ENCODE measurements around the genes OTOR and ZNF133.

DNA sequence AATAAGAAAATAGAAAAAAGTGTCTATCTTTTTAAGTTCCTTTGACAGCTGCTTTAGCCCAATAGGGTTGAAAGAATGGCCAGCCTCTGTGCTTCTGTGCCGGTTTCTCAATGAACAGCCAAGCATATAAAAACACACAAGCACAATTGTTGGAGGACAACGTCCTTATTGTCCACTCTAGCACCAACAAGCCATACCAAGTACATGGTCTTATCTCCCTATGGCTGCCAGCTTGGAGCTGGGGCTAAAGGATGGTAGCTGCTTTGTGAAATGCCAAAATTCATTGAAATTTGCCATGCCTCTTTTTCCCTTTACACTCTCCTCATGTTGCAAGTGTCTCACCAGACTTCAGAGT lies 50.0 kb upstream of the FLRT3 start:
- RRBS: no CpG with 5 or more reads among the region's 2 CpGs

DNA sequence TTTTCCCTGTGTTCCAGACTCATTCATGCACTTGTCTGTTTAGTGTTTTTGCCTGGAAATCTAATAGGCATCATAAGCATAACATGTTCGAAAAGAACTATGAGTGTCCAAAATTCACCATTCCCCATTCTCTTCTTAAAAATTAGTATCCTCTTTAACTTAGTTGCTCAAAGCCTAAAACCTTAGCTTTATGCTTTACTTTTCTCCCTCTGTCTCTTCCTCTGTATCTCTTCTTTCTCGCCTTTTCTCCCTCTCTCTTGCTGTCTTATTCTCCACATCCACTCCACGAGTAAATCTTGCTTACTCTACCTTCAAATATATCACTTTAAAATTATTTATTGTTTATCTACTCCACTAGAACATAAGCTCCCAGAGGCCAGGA lies 743.2 kb upstream of the FLRT3 start:
- RRBS: no CpG with 5 or more reads among the region's 3 CpGs

- RRBS: no CpG with 5 or more reads among the region's 3 CpGs
Observed at GRCh38 chr20:15196546-15197215, 859.3 kb upstream of the FLRT3 start.

GRCh38 chr20:16339789-16340365 lies 233.4 kb downstream of the KIF16B start:
- RRBS: no CpG with 5 or more reads among the region's 1 CpG

GRCh38 chr20:16379206-16380013 lies 193.8 kb downstream of the KIF16B start:
- RRBS: no CpG with 5 or more reads among the region's 21 CpGs

GRCh38 chr20:16587154-16587485 lies 13.9 kb upstream of the KIF16B start:
- RRBS: no CpG with 5 or more reads among the region's 2 CpGs

DNA sequence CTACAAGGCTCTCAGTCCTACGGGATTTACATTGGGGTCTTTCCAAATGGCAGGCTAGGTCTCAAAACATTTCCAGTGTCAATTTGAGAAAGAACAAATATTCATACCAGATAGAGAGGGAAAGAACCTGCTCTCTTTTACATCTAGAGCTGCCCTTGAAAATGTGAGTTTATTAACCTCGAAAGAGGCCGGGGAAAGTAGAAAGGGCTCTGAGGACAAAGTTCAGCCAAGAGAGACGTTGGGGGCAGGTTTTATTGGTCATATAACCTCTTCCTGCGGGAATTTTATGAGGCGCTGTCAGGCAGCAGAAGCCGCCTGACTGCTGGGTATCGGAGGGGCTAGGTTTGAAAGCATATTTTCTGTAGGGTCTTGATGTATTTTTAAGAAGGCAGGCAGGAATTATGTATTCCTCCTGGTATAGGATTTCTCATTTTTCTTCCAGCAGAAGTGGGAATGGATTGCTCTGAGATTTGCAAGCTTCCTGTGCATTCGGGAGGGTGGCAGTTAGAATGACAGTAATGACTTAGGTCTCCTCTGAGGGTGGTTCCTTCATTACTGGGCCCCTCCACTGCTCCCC lies 34.4 kb upstream of the KIF16B start:
- RRBS: no CpG with 5 or more reads among the region's 9 CpGs

DNA sequence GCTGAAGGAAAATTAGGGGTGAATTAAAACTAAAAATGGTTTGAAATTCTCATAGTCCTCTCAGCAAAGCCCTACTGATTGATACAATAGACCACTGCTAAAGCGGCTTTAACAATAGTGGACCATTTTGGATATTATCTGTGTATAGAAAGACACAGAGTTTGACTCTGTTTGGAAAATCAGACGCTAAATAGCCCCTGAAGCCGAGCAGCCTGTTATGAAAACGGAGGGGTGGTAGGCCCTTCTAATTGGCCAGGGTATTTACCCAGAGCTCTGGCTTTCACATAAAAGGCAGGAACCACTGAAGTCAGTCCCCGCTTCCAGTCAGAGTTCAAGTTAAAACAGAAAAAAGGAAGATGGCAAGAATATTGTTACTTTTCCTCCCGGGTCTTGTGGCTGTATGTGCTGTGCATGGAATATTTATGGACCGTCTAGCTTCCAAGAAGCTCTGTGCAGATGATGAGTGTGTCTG lies at the start of gene OTOR:
Gene OTOR (plus strand): TSS at position 313 of the 472 bp plus-strand sequence.
- RRBS: no CpG with 5 or more reads among the region's 7 CpGs

DNA sequence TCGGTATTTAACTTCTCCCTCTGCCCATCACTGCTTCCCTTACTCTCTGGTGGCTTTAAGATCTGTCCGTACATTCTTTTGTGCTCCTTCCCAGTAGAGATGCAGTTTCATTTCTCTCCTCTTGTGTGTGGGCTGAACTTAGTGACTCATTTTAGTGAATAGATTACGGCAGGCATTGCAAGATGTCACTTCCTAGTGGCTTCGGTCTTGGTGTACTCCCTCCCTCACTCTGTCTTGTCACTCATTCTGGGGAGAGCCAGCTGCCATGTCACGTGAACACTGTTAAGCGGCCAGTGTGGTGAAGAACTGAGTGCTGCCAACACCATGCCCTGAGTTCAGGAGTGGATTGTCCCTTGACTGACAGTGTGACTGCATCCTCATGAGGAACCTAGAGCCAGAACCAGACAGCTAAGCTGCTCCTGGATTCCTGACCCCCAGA lies 115.9 kb downstream of the OTOR start:
- RRBS: no CpG with 5 or more reads among the region's 6 CpGs

DNA sequence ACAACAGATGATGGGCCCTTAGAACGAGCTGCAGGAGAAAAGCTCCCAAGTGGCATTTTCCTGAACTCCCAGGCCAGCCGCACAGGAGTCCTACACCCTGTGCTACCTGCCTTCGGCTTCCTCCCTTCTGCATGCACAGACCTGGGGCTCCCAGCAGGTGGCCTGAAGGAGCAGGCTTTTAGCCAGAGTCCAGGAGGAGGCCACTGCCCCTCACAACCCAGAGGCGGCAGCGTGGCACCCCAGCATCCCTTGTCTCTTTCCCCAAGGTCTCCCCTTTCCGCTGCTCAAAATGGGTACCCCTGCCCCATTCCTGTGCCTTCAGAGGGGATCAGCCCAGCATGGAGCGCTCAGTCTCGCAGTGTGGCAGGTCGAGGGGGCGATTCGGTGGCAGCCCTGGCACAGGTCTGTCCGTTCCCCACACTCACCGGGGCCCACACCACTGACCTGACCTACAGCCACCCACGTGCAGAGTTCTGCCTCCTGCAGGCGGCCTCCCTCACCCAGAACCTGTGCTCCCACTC lies 41.6 kb downstream of the DSTN start:
- RRBS: no CpG with 5 or more reads among the region's 15 CpGs

GRCh38 chr20:17614350-17614918 lies 44.6 kb downstream of the DSTN start:
- RRBS: no CpG with 5 or more reads among the region's 21 CpGs

DNA sequence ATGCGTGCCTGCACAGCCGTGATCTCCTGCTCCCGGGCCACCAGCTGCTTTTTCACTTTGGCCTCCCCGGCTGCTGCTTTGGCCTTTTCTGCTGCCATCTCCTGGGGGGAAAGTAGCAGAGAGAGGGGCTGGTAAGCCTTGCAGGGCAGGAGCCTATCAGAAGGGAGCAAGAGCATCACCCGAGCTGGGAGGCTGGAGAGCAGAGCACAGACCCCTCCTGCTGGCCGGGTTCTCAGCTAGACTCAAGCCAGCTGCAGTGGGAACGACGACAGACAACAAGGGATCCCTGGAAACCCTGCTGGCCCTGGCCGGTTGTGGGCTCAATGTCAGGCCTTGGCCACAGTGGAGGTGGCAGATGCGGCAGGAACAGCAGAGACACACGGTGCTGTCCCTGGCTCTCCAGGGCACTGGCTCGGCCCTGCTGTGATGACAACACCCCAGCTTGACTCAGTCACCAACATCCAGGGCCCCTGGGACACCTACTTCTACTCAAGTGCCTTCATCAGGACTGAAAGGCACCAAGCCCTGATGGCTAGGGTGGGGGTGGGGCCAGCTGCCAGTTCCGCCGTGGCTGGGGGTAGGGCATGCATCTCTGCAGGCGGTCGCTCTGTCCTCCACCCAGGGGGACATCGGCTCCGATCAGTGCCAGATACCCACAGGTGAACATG lies 45.3 kb downstream of the RRBP1 start:
- RRBS: 46% methylated on average over 5 of the region's 18 CpGs

GRCh38 chr20:17823557-17824380 lies 124.0 kb downstream of the BANF2 start:
- RRBS: no CpG with 5 or more reads among the region's 11 CpGs

- RRBS: no CpG with 5 or more reads among the region's 20 CpGs
Observed at GRCh38 chr20:17836134-17836932, 132.3 kb downstream of the SNX5 start.

GRCh38 chr20:17849360-17850503 lies 118.9 kb downstream of the SNX5 start:
- RRBS: no CpG with 5 or more reads among the region's 17 CpGs

- RRBS: no CpG with 5 or more reads among the region's 29 CpGs
Observed at GRCh38 chr20:17969250-17969712, 463 bp downstream of the MGME1 start.

DNA sequence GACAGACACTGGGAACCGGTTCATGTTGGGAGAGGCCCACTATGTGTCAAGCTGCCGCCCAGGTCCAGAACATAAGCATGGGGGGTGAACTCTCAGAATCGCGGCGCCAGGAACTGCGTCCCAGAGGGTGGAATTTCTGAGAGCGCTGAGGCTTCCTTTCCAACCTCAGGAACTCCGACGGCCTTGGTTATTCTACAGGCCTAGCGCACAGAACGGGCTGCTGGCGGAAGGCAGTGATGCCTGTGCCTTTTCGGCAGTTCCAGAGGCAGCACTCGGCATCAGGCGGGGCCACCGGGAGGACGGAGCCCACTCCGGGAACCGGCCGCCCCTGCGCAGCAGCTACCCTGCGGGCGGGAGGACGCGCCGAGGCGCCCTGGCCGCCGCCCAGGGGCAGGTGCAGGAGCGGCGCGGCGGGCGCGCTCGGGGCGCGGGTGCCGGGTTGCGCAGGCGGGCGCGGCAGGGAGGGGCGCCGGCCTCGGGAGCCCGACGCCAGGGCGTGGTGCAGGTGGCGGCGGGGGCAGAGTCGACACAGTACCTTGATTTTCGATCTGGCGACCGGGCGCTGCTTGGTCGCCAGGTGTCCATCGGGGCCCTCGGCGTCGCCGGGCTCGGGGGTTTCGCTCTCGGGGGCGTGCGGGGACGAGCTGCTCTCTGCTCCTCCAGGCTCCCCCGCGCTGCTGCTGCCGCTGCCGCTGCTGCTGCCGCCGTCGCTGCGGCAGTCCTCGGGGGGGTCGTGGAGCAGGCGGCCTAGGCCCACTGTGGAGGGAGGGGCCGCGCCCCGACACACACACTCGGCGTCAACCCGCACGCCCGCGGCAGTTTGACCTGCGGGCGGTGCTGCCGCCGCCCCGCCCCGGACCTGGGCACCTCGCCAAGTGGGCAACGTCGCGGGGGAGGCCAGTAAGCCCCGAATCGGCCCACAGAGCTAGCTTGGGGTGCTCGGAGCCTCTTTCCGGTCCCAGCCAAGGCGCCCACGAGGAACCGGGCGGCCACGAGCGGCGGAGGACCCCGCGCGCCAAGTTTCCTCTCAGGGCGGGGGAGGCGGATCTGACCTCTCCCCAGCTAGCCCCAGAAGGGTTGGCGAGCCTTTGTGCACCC lies 1.2 kb downstream of the OVOL2 start:
- RRBS: 3% methylated on average over 29 of the region's 115 CpGs

DNA sequence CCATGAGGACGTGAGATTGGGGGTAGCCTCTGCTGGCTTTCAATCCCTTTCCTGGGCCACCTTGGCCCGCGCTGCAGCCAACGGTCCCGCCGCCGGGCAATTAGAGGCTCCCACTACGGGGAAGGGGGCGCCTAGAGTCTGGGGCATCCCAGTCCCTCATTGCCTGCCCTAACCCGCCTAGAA lies 605 bp downstream of the OVOL2 start:
- RRBS: 12% methylated on average over 3 of the region's 10 CpGs

DNA sequence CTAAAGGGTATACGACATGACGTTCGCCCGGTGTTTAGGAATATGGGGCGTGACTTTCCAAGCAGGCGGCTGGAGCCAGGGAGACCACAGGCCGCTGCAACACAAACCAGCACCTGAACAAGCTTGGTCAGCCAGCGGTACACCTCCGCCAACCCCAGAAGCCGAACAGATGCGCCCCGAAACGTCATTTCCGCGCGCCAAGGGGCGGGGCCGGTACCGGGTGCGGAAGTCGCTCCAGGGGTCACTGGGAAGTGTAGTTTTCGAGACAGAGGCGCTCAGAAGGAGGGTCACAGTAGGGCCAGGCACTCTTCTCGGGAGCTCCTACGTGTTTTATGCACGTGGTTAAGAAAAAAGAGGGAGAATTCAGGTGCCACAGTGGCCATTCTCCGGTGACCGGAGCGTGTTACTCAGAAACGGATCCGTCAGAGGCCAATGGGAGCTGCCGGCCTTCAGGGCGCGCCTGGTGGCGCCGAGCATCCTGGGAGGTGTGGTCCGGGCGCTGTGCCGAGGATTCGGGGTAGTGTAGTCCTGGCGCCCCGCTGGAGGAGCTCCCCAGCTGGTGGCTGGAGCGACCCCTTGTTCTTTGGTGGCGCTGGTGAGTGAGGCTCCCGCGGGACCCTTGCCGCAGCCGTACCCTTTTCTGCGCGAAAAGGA lies at the start of gene ZNF133:
Gene ZNF133 (plus strand): TSS at position 518 of the 654 bp plus-strand sequence.
- RRBS: 2% methylated on average over 10 of the region's 50 CpGs

DNA sequence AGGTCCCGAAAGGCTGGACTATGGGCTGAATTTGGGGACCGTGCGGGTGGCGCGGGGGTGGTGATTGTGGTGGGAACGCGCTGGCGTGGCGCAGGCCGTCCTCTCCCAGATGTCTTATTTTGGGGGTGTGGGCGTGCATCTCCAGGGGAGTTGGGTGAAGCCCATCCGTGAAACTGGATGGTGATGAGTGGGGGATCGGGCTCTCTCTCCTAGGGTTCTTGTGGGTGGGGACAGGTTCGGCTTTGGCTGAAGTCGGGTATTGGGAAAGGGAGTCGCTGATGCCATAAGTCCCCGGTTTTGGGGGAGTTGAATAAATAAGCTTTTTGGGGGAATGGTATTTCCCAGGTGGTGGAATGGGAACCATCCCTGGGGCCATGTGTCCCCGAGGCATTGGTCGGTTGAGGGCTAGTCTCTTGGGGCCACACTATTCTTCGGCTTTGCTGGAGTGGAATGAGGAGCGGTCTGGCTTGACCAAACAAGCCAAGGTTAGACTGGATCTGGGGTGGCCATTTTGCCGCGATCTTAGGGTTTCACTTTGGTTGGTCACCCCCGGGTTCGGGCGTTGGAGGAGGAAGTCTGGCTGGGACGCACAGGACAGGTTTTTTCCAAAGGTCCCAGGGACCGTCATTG lies 452 bp downstream of the ZNF133 start:
- RRBS: no CpG with 5 or more reads among the region's 28 CpGs